ENCODE measurements around the genes ATP10B, GABRA1 and NUDCD2.

- PRO-cap, 2 experiments, result peak in 1 of 2 experiments; most common plus-strand start chr5:159879354 (in 1); most common minus-strand start chr5:159879322 (in 1)
These were observed 37.2 kb upstream of the ADRA1B start for GRCh38 chr5:159878997-159879608.

DNA sequence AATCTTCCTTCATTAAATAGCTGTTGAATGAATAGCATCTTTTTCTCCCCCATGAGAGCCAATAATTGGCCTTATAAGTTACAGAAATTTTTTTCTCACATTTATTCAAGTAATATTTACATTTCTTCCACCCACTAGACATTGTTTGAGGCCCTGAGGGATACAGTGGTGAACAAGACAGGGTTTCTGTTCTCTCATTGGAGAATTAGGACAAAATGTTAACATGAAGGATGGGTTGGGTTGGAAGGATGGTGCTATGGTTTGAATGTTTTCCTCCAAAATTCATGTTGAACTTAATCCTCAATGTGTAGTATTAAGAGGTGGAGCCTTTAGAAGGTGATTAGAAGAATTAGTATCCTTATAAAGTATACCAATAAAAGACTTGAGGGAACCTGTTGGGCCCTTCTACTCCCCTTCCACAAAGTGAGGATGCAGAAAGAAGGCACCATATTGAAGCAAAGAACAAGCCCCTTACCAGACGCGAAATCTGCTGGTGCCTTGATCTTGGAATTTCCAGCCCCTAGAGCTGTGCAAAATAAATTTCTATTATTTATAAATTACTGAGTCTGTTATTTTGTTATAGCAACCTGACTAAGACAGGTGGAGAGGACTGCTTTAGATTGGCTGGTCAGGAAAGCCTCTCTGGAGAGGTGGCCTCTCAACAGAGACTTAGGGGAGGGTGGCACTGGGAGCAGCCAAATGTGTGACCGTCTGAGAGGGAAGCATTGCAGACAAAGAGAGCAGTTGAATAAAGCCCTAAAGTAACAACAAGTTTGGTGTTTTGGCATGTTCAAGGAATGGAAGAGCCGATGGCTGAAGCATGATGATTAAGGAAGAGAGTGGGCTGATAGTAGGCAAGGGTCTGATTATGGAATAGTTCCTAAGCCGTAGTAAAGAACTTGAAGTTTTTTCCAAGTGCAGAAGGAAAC is 9.1 kb downstream of the TTC1 start:
- PRO-cap, 2 experiments, result no peak in any of the 2 experiments

DNA sequence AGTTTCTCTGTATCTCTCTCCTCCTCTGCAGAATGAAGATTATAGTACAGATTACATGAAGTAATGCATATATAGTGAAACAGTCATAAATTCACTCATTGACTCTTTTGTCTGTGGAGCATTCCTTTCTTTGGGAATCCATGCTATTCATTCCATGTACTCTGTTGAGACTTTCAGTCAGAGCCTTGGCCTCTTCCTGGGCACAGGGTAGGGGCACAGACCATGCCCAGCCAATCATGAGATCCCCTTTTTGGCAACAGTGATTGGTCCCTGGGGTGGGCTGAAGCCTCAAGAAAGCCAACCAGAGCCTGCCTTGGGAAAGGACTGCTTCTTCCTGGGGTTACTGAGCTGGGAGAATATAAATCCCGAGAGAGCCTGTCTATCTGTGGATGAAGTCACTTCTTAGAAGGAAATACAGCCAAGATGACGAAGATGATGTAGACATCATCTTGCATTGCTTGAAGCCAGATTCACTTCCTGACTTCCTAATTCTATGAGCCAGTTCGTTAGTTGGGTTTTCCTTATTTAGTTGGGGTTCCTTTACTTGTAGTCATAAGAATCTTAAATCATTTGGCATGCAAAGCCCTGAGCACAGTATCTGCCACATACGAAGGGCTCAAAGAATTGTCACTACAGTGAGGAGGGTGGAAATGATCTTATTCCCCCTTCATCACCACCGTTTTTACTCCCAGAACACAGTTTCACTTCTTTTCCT is 50.0 kb upstream of the PWWP2A start:
- PRO-cap, 2 experiments, result no peak in any of the 2 experiments

DNA sequence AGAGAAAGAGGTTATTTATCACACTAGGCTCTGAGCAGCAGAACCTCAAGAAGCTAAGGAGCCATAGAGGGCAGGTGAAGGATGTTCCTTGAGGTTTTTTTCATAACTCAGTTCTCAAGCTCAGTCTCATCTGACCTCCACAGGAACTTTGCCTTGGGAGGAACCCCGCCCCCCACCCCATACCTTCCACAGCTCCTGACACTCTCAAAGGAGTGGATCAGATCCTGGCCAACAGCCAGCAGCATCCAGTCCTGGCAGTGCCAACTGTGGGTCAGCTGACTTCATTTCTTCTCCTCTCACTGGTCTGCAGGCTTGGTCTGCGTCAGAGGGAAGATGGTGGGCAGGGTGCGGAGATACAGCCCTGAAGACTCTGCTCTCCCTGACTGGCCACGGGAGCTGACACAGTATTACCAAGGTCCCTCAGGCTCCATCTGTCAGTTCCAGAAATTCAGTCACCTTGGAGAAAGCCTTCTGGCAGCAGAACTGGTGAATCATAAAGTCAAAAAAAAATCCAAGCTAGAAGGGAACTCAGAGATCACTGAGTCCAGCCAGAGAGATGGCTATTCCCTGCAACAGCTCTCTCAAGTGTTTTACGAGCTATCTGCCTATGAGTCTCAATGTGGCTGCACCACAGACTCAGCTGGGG is 28.1 kb downstream of the C1QTNF2 start:
- PRO-cap, 2 experiments, result no peak in any of the 2 experiments

- PRO-cap, 2 experiments, result no peak in any of the 2 experiments
These were observed 25.3 kb downstream of the C1QTNF2 start for GRCh38 chr5:160344973-160345662.

DNA sequence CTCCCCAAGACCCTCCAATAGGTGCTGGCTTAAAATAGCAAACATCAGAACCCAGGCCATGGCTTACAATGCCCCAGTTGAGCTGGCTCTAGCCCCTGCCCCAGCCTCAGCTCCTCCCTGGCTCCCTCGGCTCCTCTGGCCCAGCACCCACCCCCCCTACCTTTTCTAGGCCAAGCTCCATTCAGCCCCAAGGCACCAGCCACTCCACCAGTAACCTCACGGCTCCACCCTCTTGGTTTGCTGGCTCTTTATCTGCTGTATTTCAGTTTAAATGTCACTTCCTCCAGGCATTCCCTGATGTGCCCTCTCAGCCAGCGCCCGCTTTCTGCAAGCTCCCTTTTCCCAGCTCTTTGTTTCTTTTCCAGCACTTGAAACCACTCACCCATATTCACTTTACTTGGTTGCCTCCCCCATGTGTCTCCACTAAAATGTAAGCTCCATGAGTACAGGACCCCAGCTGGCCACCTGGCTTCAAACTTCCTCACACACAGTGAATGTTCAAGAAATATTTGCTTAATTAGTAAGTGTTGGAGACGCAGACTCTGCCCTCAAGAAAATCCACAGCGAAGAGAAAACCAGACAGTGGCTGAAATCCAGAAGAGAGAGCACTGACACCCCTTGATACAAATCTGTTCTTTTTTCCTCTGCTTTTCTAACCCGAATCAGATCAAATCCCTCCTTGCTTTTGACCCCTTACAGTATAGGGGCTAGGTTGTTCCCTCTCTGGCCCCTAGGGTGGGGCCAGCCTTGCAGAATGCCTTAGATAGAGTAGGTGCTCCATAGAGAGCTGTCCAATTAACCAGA is 10.4 kb downstream of the C1QTNF2 start:
- PRO-cap, 2 experiments, result no peak in any of the 2 experiments

DNA sequence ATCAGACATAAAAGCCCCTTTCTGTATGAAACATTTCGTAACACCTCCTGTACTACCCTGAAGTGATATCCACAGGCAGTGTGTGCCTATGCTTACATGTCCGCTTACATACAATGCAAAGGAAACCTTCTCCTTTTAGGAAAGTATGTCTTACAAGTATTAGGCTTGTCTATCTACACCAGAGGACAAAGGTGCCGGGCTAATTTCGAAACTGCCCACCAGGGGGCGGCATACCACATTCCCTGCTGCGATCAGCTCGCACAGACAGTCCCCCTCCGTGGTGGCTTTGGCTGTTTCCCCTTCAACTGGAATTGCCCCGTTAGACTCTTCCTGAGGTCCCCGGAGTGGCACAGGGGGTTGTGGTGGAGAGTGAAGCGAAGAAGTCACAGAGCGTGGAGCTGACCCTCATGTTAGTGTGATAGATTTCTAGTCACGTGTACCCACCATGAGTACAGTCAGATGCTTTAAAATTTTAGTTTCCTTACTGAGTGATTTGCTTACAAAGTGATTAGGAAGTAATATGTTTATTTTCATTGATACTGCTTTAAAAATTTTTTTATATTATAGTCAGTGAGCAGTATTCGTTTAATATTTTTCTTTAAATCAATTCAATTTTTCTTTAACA is 17.5 kb downstream of the PTTG1 start:
- PRO-cap, 2 experiments, result no peak in any of the 2 experiments

DNA sequence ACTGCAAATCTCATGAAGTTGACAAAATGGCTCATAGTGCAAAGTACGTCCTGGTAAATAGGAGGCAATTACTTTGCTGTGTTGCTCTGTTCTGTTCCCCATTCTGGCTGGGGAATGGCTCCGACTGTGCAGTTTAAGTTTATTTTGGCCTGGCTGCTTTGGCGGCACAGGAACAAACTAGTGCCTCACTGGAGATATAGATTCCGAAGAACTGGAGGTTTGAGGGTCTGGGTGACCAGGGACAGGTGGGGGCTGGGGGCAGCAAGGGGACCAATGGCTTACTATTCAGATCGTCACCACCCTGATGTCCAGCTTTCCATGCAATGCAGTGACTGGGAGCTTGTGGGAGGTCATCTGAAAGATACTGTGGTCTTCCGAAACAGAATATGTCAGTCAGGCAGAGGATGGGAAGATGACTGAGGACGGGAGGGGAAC is 54.4 kb downstream of the PTTG1 start:
- PRO-cap, 2 experiments, result no peak in any of the 2 experiments

DNA sequence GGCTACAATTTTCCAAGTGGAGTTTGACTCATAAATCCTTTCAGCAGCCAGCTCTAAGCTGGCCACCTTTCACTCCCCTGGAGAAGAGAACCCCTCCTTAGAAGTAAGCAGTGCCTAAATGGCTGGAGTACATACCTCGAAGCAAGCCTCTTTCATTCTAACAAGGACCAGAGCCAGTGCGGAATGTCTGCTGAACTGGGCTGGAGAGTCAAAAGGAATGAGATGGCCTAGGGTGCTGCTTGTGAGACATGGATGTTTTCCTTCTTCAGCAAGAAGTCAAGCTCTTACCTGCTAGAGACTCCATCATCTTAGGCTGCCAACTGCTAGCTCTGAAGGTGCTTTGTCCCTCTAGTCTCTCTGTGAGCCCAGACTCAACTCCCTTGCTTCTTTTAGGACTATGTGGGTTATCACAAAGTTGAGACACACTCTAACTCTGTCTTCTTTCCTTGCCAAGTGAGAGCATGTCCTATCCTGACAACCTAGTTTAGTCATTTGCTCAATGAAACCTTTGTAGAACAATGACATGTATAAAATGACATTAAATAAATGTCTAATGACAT is 168.5 kb downstream of the ATP10B start:
- PRO-cap, 2 experiments, result no peak in any of the 2 experiments

DNA sequence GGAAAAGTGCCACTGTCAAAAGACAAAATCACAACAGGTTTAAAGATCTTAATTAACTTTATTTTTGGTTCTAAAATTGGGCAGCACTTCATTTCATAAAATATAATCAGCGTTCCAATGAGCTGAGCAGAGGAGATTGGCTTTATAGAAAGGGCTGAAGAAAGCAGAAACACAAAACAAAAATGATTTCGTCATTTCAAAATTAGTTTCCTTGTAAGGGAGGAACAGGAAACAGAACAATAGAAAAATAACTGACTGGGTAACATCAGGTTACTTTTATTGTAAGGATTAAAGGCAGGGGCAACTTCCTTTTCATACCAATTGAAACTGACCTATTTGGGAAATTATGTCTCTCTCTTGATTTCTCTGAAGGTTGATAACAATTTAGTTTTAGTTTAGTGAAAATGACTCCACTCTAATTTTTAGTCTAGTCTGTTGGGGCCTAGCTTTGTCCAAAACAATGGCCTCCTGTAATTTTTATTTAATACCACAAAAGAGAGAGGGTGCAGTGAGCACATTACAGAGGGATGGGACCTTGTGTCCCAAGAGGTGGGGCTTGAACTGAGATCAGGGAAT is 157.1 kb downstream of the ATP10B start:
- PRO-cap, 2 experiments, result no peak in any of the 2 experiments

DNA sequence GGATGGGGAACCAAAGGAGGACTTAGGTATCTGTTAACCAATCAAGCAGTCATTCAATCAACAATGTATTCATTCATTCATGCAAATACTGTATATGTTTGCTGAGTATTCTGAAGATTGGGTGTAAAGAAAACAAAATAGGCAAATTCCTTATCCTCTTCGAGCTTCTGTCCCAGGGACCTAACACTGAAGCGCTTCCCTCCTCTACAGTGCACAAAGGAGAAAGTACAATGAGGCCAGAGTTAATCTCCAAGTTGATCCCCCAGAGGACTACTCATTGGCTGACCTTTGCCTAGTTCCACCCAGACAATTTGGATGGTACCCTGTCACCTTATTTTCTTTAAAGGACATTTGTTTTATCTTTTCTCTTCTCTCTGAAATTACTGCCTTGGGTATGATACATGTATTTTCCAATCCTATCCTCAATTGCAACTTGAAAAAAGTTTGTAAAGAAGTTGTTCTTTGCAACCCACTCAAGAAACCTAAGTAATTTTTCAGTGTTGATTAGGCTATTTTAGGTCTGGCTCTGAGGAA is 62.1 kb downstream of the ATP10B start:
- PRO-cap, 2 experiments, result no peak in any of the 2 experiments

GRCh38 chr5:160851781-160852462 is at the start of gene ATP10B:
ATP10B (minus strand) TSS chr5:160852211.
- PRO-cap, 2 experiments, result peak in 1 of 2 experiments; most common minus-strand start chr5:160852212 (in 1)

DNA sequence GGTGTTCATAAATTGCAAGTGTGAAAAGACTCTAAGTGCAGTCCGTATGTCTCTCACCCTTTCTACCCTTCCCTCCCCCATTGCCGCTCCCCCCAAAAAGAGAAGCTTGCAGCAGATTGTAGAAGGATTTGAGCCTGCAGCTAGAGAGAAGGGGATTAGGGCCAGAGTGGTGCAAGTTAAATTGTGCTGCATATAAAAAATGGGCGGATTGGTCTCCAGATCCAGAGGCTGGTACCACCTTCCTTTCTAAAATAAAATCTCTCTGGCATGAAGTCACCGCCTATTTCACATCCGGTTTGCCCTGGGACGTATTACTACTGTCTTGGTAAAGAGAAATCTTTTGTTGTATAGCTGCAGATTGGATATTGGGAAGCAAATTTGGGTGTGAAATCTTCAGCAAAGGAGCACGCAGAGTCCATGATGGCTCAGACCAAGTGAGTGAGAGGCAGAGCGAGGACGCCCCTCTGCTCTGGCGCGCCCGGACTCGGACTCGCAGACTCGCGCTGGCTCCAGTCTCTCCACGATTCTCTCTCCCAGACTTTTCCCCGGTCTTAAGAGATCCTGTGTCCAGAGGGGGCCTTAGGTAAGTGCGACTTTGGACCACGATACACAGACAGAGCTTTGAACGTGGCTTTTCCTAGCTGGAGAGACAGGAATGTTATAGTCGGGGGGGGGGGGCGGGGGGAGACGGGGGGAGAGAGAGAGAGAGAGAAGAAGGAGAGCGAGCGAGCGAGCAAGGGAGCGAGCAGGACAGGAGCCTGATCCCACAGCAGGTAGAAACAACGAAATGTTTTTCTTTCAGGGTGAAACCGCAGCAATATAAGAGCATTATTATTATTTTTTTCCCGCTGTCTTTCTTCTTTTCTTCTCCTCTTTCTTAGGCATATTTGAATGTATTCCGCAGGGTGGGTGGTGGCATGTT is at the start of gene GABRA1:
TSS of gene GABRA1 (plus strand) at position 281 of the 922 bp plus-strand sequence.
- PRO-cap, 2 experiments, result peak in 1 of 2 experiments; most common plus-strand start position 428 of the sequence (in 1); most common minus-strand start position 130 of the sequence (in 1)

GRCh38 chr5:163449807-163450369 is 10.0 kb downstream of the NUDCD2 start:
- PRO-cap, 2 experiments, result no peak in any of the 2 experiments

DNA sequence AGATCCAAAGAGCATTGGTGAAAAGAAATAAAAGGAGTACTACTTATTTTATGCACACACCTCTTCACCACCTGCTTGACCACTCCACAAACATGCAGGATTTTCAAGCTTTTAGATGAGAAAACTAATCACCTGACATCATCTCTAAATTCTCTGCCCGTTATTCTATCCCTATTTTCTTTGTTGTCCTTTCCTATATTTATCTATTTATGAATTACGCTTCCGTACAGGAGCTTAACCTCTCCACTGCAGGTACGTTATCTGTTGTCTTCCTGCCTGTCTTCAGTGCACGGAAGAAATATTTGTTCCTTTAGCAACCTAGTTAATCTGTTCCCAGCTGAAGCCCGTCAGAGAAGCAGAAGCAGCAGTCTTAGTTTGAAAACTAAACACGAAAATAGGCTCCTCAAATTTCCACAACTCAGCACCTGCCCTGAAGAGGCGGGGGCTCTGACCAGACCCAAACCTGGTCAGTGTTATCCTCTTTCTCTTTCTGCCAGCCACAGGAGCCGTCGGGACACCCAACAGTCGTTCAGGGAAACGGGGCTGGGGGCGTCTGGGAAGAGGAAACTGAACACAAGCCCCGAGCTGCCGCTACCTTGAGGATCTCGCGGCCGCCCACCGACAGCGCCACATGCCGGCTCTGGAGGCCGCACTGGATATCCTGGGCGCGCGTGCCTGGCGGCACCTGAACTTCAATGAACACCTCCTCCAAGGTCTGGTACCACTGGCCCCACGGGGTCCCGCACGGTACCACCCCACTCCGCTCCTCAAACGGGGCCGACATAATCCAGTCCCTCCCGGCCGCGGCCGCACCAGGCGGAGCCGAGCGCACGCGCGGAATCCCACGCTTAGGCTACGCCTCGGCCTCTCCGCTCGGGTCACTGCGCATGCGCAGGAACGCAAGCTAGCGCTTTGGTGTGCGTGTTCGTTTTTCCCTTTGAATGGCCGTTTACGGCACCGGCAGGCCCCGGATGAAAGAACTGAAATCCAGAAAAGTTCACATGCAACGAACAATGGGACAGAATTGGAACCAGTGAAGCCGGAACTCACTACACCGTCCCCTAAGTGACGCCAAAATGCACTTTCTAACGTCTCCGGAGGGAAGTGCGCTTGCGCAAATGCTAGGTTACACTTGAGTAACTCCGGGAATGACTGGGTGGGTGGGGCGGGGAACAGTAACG is at the start of gene NUDCD2:
TSS of gene NUDCD2 (minus strand) at position 836 of the 1,181 bp plus-strand sequence.
- PRO-cap, 2 experiments, result peak in 1 of 2 experiments; most common plus-strand start position 599 of the sequence (in 1); most common minus-strand start position 607 of the sequence (in 1)

- PRO-cap, 2 experiments, result no peak in any of the 2 experiments
These were observed 12.8 kb downstream of the MAT2B start for GRCh38 chr5:163517873-163518993.

DNA sequence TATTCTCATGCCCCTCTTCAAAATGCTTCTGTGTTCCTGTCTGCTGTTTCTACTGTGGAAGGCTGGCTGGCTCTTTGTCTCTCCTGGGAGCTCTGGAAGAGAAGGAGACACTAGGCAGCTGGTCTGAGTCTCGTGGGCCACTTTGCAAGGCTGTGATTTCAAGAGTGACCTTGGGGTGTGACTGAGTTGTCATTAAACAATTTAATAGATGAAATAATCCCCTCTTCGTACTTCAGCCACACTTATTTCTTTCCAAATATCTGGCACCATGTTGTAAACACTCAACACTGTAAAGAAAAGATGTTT is 200.6 kb downstream of the MAT2B start:
- PRO-cap, 2 experiments, result no peak in any of the 2 experiments

DNA sequence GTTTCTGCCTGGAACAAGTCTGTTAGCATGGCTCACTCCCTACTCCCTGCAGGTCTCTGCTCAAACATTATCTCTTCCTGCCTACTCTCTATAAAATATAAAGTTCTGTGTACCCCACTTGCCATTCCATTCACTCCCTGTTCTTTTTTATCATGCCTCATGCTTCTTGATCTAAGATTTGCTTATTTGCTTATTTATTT is 337.0 kb downstream of the TENM2 start:
- PRO-cap, 2 experiments, result no peak in any of the 2 experiments

GRCh38 chr5:168370826-168371649 is 79.6 kb downstream of the WWC1 start:
- PRO-cap, 2 experiments, result no peak in any of the 2 experiments

GRCh38 chr5:168401736-168402582 is 84.3 kb upstream of the RARS1 start:
- PRO-cap, 2 experiments, result no peak in any of the 2 experiments